AG04450 (cell line): Measurements from ENCODE around the genes ARL4C and SH3BP4.

DNA sequence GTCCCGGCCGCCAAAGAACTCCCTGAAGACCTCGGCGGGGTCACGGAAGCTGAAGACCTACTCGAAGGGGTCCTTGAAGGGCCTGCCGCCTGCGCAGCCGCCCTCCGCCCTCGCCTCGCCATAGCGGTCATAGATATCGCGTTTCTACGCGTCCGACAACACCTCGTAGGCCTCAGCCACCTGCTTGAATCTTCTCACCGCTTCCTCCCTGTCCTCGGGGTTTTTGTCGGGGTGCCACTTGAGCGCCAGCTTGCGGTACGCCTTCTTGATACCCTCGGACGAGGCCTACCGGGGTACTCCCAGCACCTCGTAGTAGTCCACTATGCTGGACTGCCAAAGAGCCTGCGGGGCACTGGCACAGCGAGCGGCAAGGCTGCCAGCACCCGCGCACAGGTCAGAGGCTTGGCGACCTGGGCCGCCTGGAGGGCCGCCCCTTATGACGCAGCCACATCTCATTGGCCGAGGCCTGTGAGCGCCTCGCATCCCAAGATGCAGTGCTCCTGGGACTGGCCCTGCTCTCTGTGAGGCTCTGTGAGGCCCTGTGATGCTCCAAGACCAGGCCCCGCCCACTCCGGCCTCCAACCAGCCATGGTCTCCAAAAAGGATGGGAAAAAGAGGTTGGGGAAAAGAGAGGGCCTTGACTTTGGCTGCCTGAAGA, 5.0 kb upstream of the UGT1A1 start:
- CAGE, long polyA plus RNA, result no peak
- RRBS, result no CpG with 5 or more reads among the region's 43 CpGs

DNA sequence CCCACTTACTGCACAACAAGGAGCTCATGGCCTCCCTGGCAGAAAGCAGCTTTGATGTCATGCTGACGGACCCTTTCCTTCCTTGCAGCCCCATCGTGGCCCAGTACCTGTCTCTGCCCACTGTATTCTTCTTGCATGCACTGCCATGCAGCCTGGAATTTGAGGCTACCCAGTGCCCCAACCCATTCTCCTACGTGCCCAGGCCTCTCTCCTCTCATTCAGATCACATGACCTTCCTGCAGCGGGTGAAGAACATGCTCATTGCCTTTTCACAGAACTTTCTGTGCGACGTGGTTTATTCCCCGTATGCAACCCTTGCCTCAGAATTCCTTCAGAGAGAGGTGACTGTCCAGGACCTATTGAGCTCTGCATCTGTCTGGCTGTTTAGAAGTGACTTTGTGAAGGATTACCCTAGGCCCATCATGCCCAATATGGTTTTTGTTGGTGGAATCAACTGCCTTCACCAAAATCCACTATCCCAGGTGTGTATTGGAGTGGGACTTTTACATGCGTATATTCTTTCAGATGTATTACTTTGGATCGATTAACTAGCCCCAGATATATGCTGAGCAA, 686 bp downstream of the UGT1A1 start:
- CAGE, long polyA plus RNA, result no peak
- RRBS, result no CpG with 5 or more reads among the region's 9 CpGs

DNA sequence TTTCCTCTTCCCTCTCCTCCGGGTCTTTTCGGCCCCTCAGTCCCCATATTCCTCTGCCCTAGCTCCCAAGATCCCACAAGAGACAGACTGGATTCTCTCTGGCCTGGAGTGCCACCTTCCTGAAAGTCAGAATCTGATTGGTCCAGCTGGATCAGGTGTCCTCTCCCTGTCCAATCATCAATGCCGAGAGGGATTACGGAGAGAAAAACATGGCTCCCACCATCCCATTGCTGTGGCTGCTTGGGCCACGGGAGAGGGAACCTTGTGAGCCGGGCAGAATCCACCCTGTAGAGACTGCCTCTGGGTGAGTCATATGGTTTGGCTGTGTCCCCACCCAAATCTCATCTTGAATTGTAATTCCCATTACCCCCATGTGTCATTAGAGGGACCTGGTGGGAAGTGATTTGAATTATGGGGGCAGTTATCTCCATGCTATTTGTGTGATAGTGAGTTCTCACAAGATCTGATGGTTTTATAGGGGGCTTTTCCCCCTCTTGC, 2.6 kb upstream of the MROH2A start:
- CAGE, long polyA plus RNA, result no peak
- RRBS, result no CpG with 5 or more reads among the region's 6 CpGs

DNA sequence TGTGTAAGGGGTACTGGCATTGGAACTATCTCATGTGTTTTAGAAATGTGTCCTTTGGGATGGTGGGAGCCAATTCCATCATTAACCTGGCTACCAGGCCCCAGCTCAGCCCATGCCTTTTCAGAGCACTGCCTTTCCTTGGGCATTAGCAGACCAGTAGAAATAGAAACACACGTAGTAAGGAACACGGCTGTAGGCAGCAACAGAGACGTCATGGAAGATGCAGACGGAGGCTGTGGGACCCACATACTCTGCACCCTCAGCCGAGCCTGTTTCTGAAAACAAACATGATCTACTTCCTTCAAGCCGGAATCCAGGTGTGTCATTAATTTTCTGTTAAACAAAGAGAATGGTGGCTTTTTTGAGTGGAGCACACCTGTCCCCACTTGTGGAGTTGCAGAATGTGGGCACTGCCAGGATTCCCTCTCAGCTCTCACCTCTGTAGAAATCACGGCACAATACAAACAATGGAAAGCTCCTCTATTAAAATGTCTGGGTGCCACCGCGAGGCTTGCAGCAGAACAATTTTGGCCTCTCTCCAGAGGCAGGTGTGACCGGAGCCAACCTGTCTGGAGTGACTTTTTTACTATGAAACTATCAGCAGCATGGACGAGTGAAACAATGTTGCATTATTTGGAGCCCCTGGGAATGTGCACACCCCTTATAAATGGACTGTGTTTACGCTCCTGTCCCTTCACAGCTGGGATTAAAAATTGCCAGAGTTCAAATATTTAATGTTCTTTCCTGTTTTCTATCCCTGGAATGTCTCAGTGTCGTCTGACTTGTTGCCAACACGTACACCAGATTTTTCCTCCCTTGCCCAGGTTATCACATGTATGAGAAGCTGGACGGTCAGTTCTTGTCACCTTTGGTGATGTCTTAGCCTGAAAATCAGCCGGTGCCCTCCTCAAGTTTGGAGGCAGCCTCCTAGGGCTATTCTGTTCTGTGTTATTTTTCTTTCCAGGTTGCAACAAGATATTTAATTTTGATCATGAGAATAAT, 31.7 kb downstream of the SPP2 start:
- CAGE, long polyA plus RNA, result no peak
- RRBS, result no CpG with 5 or more reads among the region's 16 CpGs

- CAGE, long polyA plus RNA, result no peak
- RRBS, result no CpG with 5 or more reads among the region's 16 CpGs
These were observed 114.1 kb downstream of the SPP2 start for GRCh38 chr2:234164379-234165199.

- CAGE, long polyA plus RNA, result no peak
- RRBS, result no CpG with 5 or more reads among the region's 9 CpGs
These were observed 204.2 kb downstream of the ARL4C start for GRCh38 chr2:234292514-234293341.

GRCh38 chr2:234450719-234451225, 46.1 kb downstream of the ARL4C start:
- CAGE, long polyA plus RNA, result no peak
- RRBS, result no CpG with 5 or more reads among the region's 6 CpGs

DNA sequence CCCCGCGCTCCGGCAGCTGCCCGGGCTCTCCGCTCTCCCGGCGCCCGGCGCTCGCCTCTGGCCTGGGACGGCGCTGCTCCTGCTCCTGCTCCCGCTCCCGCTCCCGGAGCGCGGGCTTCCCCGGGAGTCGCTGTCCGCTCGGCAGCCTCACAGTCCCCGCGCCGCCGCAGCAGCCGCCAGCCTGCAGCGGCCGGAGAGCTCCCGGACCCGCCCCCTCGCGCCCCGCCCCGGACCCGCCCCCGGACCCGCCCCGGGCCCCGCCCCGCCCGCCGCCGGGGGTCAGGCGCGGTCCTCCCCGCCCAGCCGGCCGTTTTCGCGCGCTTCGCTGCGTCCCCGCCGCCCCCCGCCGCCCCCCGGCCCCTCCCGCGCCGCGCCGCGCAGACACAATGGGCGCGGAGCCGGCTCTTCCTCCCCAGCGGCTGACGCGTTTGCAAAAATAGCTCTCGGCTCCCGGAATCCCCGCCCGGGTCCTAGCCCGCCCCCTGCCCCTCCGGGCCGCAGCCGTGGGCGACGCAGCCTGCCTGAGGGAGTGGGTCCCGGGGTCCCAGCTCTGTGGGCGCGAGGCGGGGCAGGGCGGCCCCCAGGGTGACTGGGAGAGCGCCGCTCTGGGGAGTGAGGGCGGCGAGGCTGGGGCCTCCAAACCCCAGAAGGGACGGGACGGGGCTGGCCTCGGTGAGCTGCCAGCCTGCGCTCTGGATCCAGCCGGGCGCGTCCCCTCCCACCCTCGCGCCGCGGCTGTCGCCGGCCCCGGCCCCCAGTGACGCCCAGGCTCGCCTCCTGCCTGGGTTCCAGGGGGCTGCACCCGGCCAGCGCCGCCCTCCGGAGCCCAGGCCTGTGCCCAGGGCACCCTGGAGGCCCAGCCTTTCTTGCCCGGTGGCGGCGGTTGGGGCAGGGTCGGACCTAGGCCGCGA, at the start of gene ARL4C:
Gene ARL4C (minus strand): TSS at position 183 of the 911 bp plus-strand sequence.
- CAGE, long polyA plus RNA, result no peak
- RRBS, result 7% methylated on average over 66 of the region's 115 CpGs

DNA sequence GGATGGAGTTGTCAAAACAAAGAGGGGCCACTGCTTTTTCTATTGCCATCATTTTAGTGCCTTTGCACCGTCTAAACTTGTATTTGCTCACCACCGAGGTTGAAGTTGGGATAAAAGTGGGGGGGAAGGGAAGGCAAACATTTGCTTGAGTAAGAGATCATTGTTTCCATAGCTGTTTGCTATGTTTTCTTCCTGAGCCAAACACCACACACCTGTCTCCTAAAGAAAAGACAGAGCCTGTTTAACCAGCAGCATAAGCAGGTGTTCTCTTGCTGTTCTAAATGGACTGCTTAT, 179.2 kb upstream of the ARL4C start:
- CAGE, long polyA plus RNA, result no peak
- RRBS, result no CpG with 5 or more reads among the region's 2 CpGs

DNA sequence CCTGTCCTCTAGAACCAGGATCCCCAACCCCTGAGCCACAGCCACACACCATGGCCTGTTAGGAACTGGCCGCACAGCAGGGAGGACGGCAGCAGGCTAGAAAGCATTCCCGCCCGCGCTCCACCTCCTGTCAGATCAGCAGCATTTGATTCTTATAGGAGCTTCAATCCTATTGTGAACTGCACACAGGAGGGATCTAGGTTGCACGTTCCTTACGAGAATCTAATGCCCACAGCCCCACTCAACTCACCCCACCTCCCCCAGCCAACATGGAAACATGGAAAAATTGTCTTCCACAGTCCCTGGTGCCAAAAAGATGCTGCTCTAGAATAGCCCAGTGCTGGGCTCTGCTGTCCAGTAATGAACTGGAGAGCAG, 179.0 kb upstream of the SH3BP4 start:
- CAGE, long polyA plus RNA, result no peak
- RRBS, result no CpG with 5 or more reads among the region's 7 CpGs

DNA sequence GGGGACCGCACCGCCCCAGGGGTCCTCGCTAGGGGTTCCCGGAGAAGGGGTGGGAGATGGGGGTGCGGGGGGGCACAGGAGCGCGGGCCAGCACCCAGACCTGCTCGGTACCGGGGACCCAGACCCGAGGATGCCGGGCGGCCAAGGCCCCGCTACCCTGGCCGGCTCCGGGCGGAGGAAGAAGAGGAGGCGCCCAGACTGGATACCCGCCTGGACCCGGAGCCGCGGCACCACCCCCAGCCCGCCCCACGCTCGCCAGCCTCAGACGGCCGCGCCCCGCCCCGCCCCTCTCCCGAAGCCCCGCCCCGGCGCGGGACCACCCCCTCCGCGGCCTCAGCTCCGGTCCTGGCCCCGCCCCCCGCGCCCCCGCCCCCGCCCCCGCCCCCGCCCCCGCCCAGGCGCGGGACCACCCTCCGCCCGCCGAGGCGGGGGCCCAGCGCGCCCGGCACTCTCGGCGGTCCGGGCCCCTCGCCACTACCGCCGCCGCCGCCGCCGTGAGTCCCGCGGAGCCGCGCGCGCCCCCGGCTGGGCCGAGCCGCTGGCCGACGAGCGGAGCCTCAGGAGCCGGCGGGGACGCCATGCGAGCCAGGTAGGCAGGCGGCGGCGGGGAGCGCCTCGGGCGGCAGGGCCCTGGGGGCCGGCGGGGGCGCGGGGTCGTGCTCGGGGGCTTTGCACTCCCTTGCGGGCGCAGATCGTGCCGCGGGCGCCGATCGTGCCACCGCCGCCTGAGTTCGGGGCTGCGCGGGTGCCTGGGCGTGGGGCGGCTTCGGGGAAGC, at the start of gene SH3BP4:
Gene SH3BP4 (plus strand): TSS at position 436 of the 776 bp plus-strand sequence.
- CAGE, long polyA plus RNA, result start-site peak on the plus strand centred at position 499 of the sequence, 108 bp wide, 56 and 93 reads in 2 replicates
- RRBS, result 4% methylated on average over 41 of the region's 108 CpGs

DNA sequence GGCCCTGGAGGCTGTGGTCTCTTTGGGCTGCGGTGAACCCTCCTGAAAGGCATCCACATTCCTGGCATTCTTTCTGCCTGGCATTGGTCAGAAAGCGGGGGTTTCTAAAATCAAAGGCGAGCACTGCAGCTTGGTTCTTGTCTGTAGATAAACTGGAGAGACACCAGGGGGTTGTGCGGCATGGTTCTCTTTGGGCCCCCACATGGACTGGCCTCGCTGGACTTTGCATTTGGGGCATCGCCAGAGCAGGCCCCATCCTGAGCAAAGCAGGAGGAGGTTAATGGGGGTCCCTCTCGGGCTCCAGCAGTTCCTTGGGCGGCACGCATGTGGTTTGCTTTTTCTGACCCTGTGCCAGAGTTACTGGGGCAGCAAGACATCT, 44.8 kb downstream of the SH3BP4 start:
- CAGE, long polyA plus RNA, result no peak
- RRBS, result no CpG with 5 or more reads among the region's 9 CpGs

DNA sequence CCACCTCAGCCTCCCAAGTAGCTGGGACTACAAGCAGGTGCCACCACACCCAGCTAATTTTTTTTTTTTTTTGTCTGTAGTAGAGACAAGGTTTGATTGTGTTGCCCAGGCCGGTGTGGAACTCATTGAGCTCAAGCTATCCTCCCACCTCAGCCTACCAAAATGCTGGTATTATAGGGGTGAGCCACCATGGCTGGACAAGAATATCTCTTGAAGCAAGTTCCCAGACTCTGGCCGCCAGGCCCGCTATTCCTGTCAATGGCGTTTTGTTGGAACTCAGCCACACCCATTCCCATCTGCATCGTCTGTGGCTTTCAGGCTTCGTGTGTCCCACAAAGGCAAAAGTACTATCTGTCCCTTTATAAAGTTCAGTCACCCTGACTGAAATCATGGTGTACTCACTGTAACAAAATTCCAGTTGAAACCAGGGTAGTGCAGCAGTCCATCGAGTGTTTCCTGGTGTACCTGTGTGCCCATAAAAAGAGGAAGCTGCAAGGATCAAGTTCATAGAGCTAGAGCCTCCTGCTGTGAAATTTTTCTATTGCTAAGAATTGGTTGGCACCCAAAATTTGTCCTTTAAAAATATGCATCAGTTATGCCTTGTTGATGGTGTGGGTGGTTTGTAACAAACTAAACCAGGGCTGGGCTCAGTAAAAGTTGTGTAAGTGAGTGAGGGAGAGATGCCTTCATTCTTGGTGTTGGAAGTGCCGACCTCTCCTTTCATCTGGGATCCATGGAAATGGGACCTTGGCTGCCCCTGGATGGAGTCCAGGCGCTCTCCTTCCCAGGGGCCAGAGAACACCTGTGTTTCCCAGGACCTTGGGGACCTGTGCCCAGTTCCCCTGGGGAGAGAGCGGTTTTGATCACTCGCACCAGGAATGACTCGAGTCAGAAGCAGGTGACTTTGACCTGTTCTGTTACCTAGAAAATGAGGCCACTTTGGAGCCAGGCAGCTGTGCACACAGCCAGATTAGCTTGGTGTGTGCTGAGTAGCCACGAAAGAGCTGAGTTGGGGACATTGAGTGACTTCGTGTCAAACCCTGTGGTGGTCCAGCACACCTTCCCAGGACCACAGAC, 97.0 kb downstream of the SH3BP4 start:
- CAGE, long polyA plus RNA, result no peak
- RRBS, result no CpG with 5 or more reads among the region's 14 CpGs

GRCh38 chr2:235263396-235264160, 230.3 kb upstream of the AGAP1 start:
- CAGE, long polyA plus RNA, result no peak
- RRBS, result no CpG with 5 or more reads among the region's 23 CpGs

- CAGE, long polyA plus RNA, result no peak
- RRBS, result no CpG with 5 or more reads among the region's 4 CpGs
These were observed 75.0 kb upstream of the AGAP1 start for GRCh38 chr2:235418823-235419225.

DNA sequence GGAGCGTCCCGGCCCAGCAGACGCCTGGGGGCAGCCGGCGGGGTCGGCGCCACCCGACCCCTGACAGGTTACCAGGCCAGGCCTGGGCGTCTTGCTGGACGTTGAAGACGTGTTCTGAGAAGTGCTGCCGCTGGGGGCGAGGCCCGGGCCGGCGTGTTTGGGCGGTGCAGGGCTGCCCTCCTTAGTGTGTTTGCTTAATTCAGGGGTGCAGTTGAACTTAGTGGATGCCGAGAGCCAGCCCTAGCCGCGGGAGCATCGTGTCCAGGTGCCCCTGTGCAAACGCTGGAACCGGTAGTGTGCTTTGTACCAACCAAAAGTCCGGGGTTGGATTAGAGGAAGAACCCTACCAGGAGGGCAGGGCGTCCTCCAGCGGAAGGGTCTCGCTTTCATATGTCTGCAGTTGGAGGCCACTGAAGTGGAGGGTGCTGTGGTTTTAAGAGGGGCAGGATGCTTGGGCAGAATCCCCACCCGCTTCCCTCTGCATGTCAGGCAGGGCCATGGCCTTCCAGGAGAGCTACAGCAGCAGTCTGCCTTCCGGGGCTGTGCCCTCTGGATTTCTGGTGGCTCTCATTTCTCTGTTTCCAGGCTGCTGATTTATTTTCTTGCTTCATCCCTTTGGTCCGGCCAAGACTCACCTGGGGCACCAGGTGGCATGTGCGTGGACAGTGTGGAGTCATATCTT, 1.4 kb downstream of the AGAP1 start:
- CAGE, long polyA plus RNA, result no peak
- RRBS, result 9% methylated on average over 10 of the region's 31 CpGs

DNA sequence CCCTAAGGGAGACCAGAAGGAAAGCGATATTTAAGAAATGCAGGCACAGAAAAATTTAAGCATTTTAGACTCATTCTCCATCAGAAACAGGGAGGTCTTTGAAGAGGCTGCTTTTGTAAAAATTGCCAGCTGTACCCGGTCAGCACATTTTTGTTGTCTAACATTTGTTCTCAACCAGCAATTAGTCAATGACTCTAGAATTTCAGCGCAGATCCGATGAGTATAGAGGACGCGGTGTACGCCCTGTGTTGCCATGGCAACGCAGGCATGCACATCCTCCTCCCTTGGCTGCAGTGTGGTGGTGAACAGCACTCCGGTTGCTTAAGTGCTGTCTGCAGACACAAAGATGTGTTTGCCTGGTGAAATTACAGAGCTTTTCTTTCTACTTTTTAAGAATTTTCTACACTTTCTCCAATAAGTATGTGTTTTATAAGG, 111.8 kb downstream of the AGAP1 start:
- CAGE, long polyA plus RNA, result no peak
- RRBS, result no CpG with 5 or more reads among the region's 9 CpGs

GRCh38 chr2:235690479-235690678, 196.5 kb downstream of the AGAP1 start:
- CAGE, long polyA plus RNA, result no peak
- RRBS, result no CpG with 5 or more reads among the region's 4 CpGs

DNA sequence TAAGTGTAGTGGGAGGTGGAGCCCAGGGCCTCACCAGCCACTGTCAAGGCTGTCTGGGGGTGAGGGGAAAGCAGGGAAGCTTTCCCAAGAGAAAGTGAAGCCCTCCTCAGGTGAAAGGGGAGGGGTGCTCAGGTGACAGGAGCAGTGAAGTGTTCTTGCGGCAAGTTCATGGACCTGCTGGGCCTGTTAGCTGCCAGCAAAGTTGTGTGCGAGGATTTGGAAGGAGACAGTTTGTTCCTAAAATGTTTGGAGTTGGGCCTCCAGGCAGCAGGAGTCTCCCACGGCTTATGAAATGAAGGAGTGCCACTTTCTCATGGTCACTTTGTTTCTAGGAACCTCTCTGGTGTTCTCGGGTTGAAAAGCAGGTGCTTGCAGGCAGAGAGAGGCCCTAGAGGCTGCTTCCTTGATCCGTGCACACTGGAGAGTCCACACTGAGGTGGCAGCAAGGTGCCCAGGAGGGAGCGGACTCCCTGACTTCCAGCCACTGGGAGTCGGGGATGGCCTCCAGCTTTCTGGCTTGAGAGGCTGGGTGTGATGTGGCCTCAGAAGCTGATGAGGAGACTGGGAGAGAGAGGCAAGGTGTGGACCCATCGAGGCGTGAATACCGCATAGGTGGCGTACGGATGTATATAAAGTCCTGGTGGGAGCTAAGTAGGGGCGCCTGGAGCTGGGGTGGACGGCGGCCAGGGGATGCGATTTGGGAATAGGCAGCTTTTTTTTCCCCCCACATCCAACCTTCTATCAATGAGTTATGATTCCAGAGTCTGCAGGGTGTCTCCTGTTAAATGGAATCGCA, 221.7 kb downstream of the AGAP1 start:
- CAGE, long polyA plus RNA, result no peak
- RRBS, result no CpG with 5 or more reads among the region's 17 CpGs

DNA sequence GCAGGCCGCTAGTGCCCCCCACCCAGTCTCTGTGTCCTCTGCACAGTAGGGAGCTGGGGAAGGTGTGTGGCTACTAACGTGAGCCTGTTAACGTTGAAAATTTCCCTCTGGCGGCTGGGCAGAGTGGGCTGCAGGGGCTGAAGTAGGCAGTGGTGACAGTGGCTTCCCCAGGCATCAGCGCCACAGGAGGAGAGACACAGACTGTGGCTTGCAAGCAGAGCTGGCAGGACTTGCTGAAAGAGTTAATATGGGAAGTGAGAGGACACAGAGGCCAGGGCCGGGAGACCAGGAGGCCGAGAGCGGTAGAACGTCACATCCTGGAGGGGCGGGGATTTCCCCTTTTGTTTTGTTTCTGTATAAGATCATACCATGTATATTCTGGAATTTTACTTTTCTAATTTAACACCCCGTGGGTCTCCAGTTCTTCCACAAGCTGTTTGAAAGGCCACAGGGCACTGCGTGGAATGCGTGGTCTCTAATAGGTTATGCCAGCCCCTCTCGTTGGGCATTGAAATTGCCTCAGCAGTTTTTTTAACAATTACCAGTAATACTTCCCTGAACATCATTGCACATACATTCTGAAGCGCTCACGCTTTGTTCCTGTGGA, 166.7 kb downstream of the GBX2 start:
- CAGE, long polyA plus RNA, result no peak
- RRBS, result no CpG with 5 or more reads among the region's 16 CpGs